Fallopian tube (tissue), 1 donor: ENCODE measurements around a stretch of chr3.

DNA sequence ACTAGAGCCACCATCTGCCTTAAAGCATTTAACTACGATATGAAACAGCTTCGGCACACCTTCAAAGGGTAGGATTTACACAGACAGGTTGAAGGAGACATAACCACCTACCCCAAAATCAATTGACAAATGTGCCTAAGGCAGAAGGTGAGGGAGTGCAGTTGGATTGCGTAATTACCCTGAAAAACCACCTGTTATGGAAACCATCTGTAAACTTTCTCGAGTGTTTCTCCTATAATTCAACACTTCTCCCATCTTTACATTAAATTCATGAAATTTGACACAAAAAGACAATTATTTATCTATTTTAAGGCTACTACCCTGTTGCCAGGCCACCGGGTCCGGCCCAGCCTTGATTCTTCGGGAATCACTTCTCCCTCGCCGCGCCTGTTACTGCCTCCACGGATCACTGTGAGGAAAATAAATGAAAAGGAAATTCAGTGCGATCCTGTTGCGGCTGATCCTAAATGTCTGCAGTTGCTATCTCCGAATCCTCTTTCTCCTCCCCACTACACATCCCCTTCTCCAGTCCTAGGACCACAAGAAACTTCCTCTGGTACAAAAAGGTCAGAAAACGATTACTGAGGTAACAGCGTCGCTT is 689 bp downstream of the IQCB1 start:
- PRO-cap: unidirectional peak, plus-strand start at position 212 of the sequence

- PRO-cap: unidirectional peak, plus-strand start at chr3:122064149
Observed at GRCh38 chr3:122063821-122064265, 8.7 kb downstream of the CD86 start.

GRCh38 chr3:122074585-122075480 is 19.7 kb downstream of the CD86 start:
- PRO-cap: no peak

- PRO-cap: no peak
Observed at GRCh38 chr3:122120063-122120753, 63.3 kb upstream of the CASR start.

GRCh38 chr3:122502067-122502820 is 12.5 kb downstream of the KPNA1 start:
- PRO-cap: no peak

- PRO-cap: no peak
Observed at GRCh38 chr3:122795708-122796242, 906 bp downstream of the SLC49A4 start.

DNA sequence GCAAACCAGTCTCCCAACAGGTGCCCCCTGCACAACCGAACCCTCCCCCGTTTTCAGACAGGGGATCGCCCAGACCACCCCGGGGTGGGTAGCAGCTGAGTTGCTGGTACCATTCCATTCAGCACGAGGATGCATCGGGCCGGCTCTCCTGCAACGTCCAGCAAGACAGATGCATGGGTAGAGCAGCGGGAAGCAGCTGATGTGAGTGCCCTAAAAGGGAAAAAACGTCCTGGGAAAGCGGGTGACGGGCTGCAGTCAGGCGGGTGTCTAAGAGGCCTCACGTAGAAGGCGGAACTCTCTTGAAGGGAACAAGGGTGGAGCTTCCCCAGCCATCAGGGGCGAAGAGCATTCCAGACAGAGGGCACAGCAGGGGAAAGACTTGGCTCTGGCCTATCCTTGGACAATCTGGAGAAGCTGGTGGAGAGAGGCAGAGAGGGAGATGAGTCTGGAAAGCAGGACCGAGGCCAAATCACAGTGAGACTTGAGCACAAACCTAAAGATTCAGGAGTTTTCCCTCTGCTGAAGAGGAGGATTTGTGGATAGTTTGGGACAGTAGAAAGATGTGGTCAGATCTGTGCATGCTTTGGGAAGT is 70.8 kb downstream of the SEMA5B start:
- PRO-cap: no peak

DNA sequence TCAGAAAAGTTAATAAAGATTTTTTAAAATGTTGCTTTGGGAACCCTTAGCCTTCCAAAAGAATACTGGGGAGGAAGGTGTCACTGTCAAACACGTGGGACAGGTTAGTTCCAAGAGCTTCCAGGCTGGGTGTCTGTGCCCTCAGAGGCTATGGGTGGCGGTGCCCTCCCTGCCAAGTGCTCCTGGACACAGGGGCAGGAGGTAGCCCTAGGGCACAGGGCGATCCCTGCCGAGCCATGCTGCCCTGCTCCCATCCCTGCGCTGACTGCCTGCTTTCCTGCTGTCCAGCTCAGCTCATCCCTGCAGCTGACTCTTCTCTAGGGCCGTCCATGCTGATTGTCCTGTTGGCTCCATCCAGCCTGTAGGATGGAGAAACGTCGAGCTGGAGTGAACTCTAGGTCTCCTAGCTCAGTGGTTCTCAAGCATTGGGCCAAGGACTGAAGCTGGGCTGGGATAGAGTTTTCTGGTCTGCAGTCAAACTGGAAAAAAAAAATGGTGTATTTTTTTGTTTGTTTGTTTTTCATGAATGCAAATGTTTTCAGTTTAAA is 3.7 kb downstream of the PDIA5 start:
- PRO-cap: no peak

- PRO-cap: no peak
Observed at GRCh38 chr3:123084046-123084529, 17.3 kb downstream of the PDIA5 start.

DNA sequence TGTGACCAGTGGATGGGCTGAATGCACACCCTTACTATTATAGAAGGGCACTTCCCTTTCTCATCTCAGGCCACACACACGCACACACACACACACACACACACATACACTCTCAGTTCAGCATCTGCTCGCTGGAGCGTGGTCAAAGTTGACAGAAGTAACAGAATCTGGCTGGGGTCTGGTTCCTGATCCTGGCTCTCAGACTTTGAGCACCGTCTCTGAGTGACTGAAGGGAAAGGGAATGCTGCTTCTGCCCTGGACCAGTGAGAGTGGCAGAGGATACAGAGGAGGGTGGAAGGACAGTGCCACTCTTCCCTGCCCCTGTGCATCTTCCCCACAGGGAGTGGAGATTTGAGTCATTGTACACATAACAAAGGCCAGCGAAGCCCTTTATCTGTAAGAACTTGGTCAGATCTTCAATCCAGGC is 38.8 kb downstream of the PDIA5 start:
- PRO-cap: no peak

- PRO-cap: no peak
Observed at GRCh38 chr3:123291170-123291509, 89.4 kb downstream of the SEC22A start.

GRCh38 chr3:123314300-123315591 is 113.0 kb downstream of the SEC22A start:
- PRO-cap: no peak

GRCh38 chr3:123333408-123333668 is 115.6 kb downstream of the ADCY5 start:
- PRO-cap: no peak

- PRO-cap: no peak
Observed at GRCh38 chr3:123383960-123384503, 64.9 kb downstream of the ADCY5 start.

- PRO-cap: no peak
Observed at GRCh38 chr3:123422789-123423451, 26.0 kb downstream of the ADCY5 start.

DNA sequence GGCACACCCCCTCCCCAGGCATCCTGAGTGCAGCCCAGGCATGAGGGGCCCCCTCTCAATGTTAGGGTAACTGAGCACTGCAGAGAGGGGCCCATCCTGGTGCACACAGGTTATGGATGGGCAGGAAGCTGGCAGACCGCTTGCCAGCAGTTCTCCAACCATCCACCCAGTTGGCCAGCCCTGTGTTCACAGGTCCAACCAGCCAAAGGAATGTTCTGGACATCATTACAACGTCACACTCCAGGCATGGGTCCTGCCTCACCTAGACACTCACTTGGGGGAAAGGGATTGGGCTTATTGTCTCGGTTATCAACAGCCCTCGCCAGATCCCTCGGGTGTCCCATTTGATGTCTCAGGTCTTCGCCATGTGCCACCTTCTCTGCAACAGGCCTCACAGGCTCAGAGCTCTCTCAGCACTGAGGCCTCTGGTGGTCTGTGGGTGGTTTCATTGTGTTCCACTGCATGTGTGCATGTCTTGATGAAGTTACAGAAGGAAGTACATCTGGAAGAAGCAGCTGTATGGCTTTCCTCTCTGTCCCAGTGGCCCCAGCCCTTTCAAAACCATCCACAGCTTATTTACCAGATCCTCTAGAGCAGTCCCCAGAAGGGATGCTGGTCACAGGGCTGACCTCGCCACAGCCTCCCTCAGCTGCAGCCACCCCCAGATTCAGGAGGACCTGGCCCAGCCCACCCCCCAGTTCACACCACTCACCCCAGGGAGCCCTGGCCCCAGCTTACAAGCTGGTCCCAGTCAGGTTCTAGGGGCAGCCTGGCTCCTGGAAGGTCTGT is 23.7 kb downstream of the ADCY5 start:
- PRO-cap: no peak

DNA sequence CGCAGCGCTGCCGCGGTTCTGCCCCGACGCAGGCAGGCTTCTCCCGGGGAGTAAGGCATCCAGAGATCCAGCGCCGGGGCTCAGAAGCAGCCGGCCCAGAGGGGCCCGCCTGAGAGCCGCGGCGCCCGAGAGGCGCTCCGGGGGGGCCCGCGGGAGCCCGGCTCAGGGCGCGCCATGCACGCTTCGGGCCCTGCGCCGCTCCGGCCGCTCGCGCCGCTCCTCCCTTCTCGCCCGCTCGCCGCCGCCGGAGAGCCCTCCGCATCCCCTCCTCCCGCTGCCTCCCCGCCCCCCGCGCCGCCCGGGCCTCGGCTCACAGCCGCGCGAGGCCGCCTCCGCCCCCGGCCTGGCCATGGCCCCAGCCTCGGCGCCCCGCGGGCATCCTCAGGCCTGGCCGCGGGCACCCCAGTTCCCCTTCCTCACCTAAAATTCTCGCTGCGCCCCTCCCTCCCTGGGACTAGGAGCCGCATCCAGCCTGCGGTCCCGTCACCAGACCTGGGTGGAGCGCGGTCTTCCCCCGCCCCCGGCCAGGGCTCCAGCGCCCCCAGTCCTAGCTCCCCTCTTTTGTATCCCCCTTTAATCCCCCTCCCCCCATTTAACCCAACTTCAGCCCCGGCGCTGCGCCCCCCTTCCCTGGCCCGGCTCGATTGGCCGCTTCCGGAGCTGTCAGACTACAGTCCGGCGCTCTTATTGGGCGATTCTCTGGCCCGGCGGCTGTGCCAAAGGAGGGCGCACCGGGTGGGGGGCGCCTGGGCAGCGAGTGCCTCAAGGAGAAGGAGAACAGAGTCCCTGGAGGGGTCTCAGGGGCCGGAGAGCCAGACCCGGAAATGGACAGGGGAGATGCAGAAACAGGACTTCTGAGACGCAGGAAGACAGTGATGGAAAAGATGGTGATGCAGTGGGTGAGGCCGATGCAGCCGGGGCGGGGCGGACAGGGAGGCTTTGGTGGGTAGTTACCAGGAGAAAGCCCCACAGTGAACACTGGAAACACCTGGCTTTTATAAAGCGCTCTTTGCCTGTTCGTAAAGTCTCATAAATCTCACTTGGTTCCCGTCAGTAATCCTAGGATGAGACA is 972 bp upstream of the ADCY5 start:
- PRO-cap: unidirectional peak, minus-strand start at position 229 of the sequence; bidirectional peak, plus-strand start at position 725 of the sequence, minus-strand start at position 575 of the sequence

DNA sequence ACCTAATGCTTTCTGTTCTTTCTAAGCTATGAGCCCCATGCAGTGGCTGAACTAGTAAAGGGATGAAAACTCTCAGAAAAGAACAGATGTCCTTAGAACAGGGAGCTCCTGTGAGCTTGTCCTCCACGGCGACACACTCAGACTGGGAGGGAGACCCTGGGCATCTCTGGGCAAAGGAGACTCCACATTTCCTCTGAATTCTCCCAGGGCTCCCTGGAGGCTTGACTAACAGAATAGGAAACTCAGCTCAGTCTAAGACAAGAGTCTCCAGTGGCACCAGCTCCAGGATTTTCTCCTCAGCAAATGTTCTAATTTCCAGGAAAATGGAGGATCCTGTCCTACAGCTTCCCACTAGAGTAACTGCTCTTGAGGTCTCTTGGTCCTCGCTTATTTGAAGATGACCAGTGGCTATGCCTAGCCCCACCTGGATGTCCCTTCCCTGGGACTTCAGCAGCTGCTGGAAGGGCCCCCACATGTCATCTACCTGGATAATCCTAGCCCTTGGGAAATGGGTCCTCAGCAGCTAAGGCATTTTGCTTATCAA is 74.8 kb upstream of the HACD2 start:
- PRO-cap: no peak

DNA sequence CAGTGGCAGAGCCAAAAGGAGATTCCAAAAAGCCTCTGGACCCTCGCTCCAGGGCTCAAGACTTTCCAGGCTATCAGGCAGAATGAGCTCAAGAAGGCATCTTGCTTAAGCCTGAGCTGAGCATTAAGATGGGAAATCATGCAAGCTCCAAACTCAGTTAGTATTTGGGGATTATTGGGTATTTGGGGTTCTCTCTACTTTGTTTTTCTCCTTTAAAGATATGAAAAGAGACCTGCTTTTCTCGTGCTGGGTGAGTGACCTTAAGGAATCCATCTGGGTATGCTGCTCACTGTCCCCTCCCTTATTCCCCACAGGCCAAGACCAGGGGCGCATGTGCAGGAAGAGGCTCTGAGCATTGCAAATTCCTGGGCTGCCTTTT is 75.3 kb upstream of the HACD2 start:
- PRO-cap: unidirectional peak, minus-strand start at position 275 of the sequence

- PRO-cap: no peak
Observed at GRCh38 chr3:123676898-123677610, 92.2 kb upstream of the HACD2 start.